Measurements from ENCODE around the genes ODF3L2, CDC34 and MISP.

DNA sequence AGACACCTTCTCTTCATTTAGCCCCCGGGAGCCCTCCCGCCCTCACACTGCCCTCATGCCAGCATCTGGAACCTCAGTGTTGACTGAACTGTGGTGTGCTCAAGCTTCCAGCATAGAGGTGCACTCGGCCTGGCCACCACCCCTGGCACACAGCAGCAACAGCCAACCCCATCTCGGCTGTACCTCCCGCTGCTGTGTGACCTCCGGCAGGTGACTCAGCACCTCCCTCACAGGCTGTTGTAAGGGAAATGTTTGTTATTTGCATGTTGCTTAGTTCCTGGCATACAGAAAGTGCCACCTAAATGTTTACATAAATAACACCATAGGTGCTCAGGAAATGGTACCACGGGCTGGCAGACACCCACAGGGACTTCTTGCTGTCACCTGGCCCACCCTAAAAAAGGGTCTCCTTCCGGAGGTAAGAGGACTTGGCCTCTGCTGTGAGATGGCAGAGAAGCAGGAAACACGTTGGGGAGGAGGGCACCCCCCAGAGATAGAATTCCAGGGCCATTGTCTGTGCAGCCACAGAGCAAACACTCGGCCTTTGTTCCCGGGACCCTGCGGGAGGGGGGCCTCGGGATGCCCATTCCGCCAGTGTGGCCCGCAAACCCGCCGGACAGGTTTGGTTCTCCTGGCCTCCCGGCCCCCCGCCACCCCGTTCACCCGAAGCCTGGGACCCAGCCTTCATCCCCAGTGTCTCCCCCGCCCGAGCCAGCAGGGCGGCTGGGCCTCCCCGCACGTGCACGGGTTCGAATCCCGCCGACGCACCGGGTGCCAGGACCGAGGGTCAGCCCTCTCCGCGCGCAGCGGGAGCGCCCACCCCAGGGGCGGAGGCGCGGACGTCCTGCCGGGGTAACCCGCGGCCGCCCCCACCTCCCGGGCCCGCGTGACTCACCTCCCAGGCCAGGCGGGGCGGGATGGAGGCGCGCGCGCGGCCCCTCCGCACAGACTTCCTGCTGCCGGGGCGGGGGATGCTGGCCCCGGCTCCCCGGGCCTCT, 847 bp downstream of the PLPP2 start:
- RRBS = 2% methylated on average over 28 of the region's 61 CpGs

DNA sequence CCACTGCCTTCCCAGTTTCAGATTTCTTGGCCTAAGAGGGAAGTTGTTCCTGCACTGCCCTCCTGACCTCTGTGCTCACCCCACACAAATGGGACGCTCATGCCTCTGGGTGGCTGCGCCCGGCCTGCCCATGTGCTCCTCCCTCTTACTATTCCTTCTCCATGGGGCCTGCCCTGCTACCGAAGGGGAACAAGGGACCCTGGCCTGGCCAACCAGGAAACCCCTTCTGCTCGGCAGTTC, 5.2 kb upstream of the PLPP2 start:
- RRBS = no CpG with 5 or more reads among the region's 5 CpGs

DNA sequence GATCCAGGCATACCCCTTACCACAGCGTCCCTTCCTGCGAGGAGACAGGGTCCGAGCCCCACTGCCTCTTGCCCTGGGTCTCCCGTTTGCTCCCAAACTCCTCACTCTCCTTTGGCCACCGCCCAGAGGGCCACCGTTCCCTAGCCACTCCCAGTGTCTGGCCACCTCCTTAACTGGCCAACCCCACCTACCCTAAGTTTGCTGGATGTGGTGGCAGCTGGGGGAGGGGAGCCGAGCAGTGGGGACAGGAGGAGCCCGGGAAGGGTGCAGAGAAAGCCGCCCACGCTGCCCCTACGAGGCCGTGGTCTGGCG, 1.9 kb downstream of the THEG start:
- RRBS = no CpG with 5 or more reads among the region's 13 CpGs

DNA sequence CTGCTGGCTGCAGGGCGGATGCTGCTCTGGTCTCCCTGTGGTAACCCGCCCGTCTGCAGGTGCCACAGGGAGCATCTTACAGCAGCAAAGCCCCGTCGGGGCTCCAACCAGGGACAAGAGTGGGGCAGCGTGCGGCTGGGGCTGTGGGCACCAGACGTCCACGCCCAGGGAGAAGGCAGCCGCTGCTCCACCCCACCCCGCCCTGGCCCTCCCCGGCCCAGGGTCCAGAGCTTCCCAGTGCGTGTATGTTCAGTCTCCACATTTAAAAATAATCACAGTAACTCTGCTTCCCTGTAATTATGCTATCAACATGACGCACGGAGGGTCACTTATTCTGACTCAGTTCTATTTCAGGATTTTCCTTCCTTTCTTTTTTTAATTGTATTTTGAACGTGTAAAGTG, 16.4 kb upstream of the C2CD4C start:
- RRBS = no CpG with 5 or more reads among the region's 16 CpGs

GRCh38 chr19:461508-462310, 876 bp upstream of the SHC2 start:
- RRBS = 3% methylated on average over 13 of the region's 71 CpGs

GRCh38 chr19:474821-475179, at the start of gene ODF3L2:
Gene ODF3L2 (minus strand): TSS chr19:474983.
- RRBS = 54% methylated on average over 5 of the region's 22 CpGs

- RRBS = 57% methylated on average over 5 of the region's 31 CpGs
These were observed 5.0 kb upstream of the MADCAM1 start for GRCh38 chr19:491154-491749.

GRCh38 chr19:531648-532047, at the start of gene CDC34:
Gene CDC34 (plus strand): TSS chr19:531760.
- RRBS = 2% methylated on average over 34 of the region's 61 CpGs

DNA sequence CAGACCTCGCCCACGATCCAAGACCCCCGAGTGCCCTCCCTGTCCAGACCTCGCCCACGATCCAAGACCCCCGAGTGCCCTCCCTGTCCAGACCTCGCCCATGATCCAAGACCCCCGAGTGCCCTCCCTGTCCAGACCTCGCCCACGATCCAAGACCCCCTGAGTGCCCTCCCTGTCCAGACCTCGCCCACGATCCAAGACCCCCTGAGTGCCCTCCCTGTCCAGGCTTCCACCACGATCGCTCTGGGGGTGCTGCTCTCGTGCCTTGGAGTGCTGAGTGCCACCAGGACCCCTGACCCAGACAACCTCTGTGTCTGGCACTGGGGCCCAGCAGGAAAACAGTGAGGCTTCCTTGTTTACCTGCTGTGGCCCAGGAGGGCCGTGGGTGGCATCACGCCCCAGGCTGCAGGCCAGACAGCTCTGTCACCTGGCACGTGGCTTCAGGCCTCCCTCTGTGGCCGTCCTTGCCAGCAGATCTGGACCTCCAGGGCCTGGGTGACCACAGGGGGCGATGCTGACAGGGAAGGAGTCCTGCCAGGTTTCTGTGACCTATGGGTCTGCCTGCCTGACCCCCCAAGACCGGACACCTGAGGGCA, 3.2 kb downstream of the CDC34 start:
- RRBS = no CpG with 5 or more reads among the region's 21 CpGs

DNA sequence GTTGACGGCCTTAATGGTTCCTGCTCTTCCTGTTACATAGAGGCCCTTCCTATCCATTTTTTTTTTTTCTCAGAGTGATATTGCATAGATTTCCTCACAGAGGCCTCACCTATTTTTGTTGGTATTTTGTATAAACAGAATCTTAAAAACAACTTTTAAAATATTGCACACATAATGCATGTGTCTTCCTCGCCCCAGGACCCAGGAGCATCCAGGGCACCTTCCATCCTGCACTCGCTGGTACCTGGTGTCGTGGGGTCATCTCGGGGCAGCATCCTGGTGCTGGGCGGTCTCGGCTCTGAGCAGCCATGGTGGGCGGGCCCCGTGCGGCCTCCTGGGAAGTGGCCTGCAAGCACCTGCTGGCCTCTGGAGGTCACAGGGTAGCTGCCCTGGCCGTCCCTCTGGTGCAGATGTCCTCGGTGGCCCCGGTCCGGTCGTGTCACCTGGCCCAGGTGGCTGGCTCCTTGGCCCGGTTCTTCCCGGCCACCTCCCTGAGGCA, 5.3 kb upstream of the GZMM start:
- RRBS = 98% methylated on average over 1 of the region's 17 CpGs

DNA sequence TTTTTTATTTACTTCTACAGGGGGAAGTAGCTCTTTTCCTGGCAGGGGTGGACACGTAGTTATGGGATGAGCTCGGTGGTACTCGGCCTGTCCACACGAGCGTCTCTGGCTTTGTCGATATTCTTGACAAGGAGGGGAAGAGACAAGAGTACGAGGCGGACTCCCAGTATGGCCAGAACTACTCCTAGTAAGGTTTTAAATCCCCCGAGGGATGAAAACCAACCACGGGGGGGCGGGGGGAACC, 5.6 kb upstream of the BSG start:
- RRBS = no CpG with 5 or more reads among the region's 11 CpGs

DNA sequence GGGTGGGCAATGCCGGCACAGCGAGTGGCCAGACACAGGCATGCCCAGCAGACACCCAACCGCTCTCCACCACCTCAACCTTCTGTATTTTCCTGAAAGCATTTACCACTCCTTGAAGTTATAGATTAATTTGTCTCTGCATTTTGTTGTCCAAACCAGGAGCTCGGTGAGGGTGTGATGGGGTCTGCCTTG, 1.2 kb upstream of the FSTL3 start:
- RRBS = no CpG with 5 or more reads among the region's 4 CpGs

DNA sequence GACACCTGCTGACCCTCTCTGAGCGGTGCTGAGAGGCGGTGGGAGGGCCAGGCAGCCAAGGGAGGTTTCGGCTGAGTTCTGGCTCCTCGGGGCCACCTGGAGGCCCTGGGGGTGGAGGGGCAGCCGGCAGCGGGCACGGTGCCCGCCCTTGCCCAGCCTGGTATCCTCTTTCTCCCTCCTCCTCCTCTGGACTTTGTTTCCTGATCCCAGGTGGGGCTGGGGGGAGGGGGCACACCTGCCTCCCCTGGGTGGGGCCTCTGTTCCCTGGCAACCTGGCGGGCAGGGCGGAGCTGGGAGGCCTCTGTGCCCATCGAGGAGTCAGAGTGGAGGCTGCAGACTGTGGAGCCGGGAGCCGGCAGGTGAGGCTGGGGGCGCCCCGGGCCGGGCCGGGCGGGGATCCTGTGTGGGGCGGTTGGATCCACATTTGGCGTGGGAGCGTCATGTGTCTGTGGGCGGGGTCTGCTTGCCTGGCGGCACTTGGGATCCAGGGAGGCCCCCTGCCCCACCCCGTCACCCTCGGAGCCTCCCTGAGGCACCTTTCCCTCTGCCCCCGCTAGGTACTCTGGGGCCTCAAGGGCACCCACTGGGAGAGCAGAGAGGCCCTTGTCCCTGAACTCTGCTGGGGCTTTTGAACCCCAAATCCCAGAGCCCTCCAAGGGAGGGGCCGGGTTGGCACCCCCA, at the start of gene MISP:
TSS of gene MISP (plus strand) at position 300 of the 681 bp plus-strand sequence.
- RRBS = no CpG with 5 or more reads among the region's 27 CpGs

GRCh38 chr19:751494-752266, 768 bp downstream of the MISP start:
- RRBS = 54% methylated on average over 11 of the region's 23 CpGs

GRCh38 chr19:768547-768893, 17.6 kb downstream of the MISP start:
- RRBS = no CpG with 5 or more reads among the region's 11 CpGs

DNA sequence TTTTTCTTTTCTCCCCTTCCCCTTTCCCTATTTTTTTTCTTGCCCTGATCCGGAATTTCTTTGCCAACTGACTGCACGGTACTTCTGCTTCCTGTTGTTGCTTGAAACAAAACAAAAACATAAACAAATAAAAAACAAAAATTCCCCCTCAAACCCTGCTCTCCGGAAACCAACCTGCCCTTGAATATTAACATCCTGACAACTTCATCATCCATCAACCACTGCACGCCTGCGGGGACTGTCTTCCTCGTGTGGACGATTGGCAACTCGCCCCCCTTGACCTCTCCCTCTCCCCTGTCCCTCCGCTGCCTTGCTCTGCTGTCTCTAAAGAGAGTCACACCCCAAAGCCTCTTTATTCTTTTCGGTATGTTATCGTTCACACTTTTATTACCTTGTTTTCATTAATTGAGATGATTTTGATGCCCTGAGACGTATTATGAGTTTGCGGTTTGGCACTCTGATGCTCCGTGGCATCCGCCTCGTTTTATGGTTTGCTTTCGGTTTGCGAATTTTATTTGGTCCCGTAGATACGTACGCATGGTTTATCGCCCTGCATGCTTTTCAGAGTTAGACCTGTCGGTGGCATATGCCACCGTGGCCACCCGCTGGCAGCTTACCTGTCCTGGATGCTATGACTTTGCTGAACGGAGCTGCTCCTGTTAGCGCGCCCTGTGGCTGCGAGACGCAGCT, 10.4 kb downstream of the PTBP1 start:
- RRBS = 89% methylated on average over 1 of the region's 30 CpGs

GRCh38 chr19:899171-899922, 6.4 kb upstream of the MED16 start:
- RRBS = no CpG with 5 or more reads among the region's 34 CpGs

DNA sequence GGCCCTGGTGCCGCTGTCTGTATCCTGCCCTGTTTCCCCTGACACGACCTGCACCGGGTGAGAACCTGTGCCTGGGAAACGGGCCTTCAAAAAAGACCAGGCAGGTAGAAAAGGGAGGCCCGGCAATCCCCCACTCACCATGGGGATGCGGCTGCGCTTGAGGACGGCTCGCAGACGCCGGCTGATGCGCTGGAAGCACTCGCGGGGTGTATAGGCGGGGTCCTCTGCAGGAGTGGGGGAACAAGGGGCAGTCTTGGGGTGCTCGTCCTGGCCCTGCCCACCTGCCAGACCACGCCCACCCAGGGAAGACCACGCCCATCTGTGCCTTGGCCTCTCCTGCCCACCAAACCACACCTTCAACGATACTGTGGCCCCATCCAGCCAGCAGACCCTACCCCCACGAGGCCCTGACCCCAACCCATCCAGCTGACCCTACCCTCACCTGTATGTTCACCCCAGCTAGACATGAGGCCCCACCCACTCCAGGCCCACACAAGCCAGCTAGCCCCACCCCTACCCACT, 7.0 kb upstream of the MED16 start:
- RRBS = 92% methylated on average over 9 of the region's 20 CpGs

DNA sequence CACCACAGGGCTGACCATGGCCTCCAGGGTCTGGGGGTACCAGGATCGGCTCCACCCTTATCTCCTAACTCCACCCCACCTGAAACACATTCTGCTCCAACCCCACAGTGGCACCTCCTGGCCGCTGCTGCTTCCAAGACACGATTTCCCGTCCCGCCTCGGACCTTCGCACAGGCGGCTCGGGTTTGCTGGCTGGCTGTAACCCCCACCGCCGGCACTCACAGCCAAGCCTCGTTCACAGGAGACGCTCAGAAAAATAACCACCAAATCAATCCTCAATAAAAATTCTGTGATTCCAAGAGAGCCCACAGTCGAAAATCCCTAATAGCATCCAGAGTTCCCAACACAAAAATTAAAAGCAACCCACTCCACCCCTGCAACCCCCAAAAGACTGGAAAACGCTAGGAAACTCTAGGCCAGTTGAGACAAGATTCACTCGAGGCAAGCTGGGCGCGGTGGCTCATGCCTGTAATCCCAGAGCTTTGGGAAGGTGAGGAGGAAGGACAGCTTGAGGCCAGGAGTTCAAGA, 8.8 kb downstream of the R3HDM4 start:
- RRBS = no CpG with 5 or more reads among the region's 18 CpGs

- RRBS = 35% methylated on average over 11 of the region's 35 CpGs
These were observed 27.8 kb upstream of the WDR18 start for GRCh38 chr19:956166-956878.